ENCODE measurements around the gene YIPF6.

- RRBS, result no CpG with 5 or more reads among the region's 5 CpGs
Measured at GRCh38 chrX:65772768-65773319, 105.4 kb downstream of the MSN start.

GRCh38 chrX:66005050-66006291 is 34.4 kb downstream of the VSIG4 start:
- RRBS, result no CpG with 5 or more reads among the region's 4 CpGs

DNA sequence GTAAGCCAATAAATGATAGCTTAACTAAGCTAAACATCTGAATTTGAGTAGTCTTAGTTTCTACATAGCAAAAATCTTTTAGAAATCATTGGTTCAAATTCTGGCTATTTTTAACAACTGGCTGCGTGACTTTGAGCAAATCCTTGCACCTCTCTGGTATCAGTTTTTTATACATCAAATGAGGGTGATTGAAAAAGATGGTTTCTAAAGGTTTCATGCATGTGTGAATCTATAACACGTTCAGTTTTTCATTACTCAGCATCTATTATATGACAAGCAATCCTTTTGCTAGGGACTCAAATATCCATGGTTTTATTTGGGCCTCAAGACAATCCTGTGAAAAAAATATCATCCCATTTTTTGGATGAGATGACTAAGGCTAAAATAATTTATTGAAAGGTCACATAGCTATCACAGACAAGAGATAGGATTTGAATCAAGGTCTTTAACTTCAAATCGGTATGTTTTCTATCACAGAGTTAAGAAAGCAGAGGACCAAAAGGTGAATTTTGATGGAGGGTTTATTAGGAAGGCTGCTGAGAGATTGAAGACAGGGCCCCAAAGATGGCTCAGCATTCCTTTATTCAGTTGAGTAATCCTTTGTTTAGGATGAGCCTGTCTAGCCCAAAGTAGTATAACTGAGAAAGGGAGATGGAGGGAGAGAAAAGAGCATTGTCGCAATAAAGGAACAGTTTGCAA is 976 bp downstream of the HEPH start:
- RRBS, result no CpG with 5 or more reads among the region's 4 CpGs

GRCh38 chrX:67784775-67785021 is 240.9 kb downstream of the AR start:
- RRBS, result no CpG with 5 or more reads among the region's 1 CpG

DNA sequence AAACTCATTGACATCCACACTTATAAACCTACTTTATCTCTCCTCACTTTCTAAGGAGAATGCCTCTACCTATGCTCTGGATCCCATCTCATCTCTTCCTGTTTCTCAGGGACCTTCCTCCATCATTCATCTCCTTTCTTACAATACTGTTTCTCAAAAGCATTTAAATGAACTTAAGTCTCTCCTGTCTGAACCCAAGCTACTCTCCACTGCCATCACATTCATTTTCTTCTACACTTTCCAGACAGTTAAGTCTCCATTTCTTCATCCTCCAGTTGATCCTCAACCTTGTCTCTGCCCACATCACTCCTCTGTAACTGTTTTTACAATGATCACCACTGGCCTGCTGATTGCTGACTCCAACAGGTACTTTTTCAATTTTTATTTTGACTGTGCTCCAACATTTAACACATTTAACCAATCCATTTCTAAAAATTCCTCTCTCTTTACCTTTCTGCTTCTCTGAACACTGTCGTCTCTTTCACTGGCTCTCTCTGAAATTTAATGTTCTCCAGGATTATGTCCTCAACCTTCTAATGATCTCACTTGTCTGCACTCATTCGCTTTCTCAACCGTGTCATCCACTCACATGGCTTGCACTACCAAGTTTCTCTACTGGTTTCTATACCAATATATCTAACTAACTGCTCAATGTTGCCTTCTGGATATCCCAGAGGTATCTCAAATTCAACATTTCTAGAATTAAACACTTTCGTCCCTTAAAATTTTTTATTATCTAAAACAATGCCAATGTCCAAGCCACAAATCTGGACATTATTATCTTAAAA is 354.0 kb downstream of the OPHN1 start:
- RRBS, result no CpG with 5 or more reads among the region's 4 CpGs

GRCh38 chrX:68432858-68433265 is 433 bp downstream of the OPHN1 start:
- RRBS, result 20% methylated on average over 1 of the region's 24 CpGs

- RRBS, result no CpG with 5 or more reads among the region's 4 CpGs
Measured at GRCh38 chrX:68488553-68488871, 10.3 kb upstream of the YIPF6 start.

DNA sequence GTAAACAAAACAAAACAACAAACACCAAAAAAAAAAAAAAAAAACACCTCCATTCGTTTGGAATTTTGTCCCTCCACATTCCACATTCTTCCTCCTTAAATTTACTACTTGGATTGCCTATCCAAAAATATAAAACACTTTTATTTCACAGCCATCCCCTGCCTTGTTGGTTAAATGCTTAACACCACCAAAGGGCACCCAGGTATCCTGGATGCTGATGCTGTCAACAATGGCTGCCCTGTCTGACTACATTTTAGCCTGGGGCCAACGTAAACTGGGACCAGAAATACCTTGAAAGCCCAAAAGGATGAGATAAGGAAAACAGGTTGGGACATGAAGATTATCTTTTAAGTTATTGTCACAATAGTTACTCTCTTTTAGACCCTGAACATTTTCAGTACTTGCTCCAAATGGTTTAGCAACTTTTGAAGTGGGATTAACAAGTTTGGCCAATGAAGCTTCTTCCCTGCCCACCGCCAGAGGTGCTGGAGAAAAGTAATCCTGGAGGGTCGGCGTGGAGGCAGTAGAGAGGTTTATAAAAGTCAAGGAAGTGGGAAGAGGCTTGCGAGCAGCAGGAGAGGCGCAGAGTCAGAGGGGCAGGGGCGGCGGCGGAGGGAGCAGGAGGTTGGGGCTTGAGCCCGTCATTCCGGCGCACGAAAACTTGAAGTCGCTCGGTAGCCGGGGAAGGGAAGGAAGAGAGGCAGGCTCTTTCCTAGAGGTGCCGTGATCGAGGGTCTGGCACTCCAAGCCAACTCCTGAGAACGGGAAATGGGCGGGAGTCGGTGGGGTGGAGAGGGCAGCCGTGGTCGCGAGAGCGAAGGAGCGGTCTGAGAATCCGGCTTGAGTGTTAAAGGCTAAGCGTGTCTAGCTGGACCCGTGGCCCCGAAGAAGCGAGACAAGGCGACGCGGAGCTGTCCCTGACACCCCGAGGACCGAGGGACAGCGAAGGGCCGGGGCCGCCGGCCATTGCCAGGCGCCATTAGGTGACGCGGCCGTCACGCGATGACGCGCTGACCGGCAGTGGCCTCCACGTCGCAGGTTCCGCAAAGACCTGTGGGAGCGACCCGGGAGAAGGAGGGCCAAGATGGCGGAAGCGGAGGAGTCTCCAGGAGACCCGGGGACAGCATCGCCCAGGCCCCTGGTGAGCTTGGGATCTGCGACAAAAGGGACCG is at the start of gene YIPF6:
Gene YIPF6 (plus strand): TSS at position 1,069 of the 1,172 bp plus-strand sequence.
- RRBS, result 9% methylated on average over 20 of the region's 61 CpGs

DNA sequence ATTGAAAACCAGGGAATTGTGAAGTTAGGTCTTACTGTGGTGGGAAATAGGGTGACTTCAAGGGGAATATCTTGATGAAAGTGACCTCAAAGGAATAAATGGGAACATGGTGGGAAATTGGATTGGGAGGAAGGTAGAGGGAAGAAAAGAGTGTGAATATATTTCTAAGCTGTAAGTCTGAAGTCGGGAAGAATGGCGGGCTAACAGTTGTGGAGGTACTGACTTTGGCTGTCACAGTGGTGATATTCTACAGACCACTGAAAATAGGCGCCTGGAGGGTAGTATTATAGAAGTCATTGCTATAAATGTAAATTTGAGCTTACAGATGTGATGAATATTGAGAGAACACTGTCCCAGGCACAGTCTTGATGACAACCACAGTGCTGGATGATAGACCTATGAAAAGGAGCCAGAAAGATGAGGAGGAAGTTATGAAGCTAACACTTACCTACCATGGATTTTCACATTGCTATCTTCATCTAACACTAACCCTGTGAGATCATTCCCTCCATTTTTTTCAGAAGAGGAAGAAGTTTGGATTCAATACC is 39.9 kb downstream of the YIPF6 start:
- RRBS, result no CpG with 5 or more reads among the region's 3 CpGs

GRCh38 chrX:68829133-68830130 is 611 bp downstream of the EFNB1 start:
- RRBS, result 22% methylated on average over 42 of the region's 98 CpGs

- RRBS, result 30% methylated on average over 8 of the region's 28 CpGs
Measured at GRCh38 chrX:68830131-68830449, 1.3 kb downstream of the EFNB1 start.

DNA sequence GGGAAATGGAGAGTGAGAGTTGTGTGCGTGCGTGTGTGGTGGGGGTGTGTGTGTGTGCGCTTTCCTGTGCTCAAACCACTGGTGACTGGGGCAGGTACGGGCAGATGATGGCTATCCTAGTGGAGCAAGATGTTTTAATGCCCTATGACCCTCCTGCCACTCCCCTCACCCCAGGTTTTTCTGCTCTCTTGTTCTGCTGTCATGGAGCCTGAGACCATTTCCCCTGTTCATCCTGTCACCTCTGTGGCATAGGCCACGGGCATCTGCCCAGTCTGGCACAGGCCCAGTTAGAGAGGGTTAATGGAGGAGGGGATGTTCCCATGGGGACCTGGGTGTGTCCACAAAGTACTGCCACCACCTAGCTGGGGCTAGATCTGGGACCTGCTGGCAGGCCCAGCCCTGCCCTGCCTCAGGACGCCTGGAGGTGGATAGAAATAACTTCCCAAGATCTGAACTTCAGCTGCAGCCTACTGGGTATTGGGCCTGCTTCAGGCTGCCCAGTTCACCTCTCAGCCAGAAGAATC is 13.4 kb downstream of the EFNB1 start:
- RRBS, result no CpG with 5 or more reads among the region's 6 CpGs

DNA sequence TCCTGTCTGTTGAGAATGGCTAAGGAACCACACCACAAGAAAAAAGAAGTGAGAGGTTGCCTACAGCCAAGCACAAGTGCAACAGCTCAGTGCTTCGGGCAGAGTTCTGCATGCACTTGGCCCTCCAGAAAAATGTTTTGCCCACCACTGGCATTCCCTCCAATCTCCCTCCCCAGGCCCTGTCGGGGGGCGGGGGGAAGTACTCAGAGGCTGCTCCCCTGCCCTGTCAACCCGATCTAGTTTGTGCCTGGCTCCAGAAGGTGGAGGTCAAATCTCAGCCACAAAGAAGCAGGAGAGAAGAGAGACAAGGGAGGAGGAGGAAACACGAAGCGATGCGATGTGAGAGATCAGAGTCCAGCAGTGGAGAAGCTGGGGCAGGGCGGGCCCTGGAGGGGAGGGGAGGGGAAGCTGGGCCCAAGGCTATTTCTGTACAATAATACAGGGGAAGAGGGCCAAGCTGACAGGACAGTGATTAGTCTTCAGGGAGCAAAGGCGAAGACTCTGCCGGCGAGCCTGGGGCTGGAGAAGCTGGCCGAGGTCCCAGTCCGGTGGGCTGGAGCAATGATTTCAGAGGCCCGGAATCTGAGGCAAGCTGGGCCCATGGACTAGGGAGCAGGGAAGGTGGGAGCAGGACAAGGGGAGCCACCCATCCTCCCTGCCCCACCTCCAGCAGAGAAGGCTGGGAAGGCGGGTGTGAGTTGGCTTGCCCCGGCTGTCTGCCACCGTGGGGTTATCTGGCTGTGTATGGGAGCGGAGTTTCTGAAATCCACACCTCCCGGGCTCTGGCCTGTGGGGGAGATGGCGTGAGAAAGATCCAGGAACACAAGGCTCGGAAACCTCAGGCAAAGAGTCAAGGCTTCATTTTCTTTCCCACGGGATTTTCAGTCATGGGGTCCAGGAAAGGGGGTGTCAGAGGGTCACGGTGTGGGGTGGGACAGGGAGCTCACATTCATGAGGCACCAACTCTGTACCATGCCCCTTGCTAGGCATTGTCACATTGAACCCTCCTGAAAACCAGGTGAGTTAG is 167.2 kb downstream of the EFNB1 start:
- RRBS, result 46% methylated on average over 8 of the region's 23 CpGs

- RRBS, result no CpG with 5 or more reads among the region's 7 CpGs
Measured at GRCh38 chrX:69309114-69309909, 144.1 kb upstream of the PJA1 start.

DNA sequence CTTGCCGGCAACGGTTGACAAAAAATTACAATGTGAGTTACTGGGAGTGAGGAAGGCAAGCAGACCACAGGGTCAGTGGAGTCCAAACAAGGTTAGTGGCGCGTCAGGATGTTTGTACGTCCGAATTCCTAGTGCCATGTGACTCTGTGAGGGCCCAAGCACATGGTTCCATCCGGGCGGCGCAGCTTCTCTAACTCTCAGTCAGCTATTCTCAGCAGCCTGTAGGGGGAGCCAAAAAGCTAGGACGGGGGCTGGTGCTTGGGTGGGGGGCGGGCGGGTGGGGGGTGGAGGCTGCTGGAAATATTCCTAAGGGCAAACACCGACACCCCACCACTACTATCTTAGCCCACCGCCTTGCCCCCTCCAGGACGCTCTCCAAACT is 677 bp upstream of the NALF2 start:
- RRBS, result no CpG with 5 or more reads among the region's 15 CpGs

DNA sequence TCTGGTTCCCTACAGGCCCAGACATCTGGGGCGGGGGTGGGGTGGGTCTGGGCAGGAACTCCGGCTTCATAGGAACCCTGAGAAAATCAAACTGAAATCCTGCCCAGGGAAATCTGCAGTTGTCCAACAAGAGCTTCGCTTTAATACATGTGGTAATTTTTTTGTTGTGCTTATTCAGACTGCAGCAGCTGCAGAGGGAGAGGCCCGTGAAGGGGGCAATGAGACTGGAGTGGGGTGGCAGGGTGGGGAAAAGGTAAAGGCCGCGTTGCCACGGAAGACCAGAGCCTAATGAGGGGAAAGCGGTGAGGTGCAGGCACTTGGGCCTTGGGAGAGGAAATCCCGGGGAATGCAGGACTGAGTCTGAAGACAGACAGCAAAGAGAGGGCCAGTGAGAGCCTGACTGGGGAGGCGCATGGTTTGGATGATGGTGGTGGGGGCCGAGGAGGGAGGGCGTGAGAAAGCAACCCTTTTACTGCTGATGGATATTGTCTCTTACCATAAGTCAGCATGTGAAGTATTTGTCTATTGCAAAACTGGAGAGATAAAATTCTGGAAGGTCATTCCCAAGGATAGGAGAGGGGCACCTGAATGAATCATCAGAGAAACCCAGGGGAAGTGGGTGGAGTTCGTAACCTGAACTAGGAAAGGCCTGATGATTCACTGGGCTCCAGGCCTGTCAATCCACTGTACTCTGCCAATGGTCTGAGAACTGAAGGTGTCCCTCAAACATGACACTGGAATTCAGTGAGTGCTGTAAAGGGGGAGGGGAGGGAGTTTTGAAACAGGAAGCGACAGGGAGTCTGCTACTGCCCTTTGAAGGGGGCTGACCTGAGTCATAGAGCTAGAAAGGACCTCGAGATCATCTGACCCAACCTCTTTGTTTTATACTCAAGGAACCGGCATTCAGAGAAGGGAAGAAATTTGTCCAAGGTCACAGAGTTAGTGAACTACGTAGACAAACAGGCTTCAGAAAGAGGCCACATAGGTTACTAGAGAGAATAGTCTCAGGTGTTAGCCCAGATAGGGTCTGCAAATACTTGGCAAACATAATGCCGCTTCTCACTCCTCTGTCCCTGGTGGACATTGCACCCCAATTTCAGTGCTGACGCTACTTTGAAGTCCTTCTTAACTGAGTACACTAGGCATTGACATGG is 52.1 kb downstream of the NALF2 start:
- RRBS, result no CpG with 5 or more reads among the region's 19 CpGs

GRCh38 chrX:69990304-69990739 is 59.4 kb downstream of the AWAT2 start:
- RRBS, result no CpG with 5 or more reads among the region's 5 CpGs

- RRBS, result no CpG with 5 or more reads among the region's 4 CpGs
Measured at GRCh38 chrX:70013227-70014214, 36.2 kb downstream of the AWAT2 start.

GRCh38 chrX:70135603-70136096 is 2.4 kb downstream of the IGBP1 start:
- RRBS, result no CpG with 5 or more reads among the region's 4 CpGs

GRCh38 chrX:70165771-70166531 is 11.3 kb upstream of the DGAT2L6 start:
- RRBS, result no CpG with 5 or more reads among the region's 6 CpGs